Left lung (tissue), 1 donor: ENCODE data around the genes TES and MET.

DNA sequence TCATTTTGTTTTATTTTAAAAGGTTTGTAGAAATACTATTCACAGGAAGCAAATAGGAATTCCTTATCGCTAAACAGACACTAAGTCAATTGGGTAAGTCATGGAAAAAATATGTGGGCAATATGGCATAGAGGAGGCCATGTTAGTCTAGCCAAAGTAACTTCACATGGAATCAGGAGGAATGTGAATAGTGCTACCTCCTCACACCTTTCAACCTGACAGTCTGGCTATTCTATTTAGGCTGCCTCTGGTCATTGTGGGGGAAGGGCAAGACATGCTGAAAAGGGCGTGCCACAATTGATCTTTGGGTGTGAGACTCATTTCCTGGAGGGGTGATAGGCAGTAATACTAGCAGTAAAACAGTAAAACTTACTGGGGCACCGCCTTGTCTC lies 88.9 kb downstream of the TMEM168 start:
- PRO-cap, result no peak

DNA sequence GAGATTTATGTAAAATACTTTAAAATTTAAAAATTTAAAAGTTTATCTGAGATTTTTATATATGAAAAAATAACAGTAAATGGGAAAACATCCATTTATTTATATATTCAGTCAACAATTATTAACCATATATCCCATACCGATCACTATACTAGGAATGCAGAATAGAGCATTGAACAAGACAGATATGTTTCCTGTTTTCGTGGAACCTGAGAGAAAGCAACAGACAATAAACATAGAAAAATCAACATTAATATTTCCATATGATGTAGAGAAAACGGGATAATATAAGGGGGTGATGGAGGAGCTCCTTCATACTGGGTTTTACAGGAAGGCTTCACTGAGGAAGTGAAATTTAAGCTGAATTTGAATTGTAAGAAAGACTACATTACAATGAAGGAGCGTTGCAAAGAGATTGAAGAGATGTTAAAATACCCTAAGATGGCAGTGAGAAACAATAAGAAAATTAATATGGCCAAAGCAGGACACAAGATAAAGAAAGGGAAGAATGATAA lies 17.4 kb upstream of the FOXP2 start:
- PRO-cap, result no peak

DNA sequence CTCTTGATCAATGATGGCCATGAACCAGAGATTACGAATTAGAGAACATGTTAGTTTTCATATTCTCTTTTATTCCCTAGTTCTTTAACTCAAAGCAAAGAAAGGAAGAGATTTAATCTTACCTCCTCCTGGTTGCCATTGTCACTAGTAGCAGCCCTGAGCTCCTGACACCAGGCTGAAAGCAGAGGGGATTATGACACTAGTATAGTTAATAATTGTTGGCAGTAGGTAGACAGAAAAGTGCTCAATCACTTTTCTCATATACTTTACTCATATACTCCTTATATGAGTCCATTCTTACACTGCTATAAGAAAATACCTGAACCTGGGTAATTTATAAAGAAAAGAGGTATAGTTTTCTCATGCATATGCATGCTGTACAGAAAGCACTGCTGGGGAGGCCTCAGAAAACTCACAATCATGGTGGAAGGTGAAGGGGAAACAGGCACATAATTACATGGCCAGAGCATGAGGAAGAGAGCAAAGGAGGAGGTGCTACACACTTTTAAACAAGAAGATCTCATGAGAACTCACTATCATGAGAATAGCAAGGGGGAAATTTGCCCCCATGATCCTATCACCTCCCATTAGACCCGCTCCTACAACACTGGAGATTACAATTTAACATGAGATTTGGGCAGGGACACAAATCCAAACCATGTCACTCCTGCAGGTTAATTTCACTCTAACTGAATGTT lies 39.5 kb downstream of the MDFIC start:
- PRO-cap, result no peak

DNA sequence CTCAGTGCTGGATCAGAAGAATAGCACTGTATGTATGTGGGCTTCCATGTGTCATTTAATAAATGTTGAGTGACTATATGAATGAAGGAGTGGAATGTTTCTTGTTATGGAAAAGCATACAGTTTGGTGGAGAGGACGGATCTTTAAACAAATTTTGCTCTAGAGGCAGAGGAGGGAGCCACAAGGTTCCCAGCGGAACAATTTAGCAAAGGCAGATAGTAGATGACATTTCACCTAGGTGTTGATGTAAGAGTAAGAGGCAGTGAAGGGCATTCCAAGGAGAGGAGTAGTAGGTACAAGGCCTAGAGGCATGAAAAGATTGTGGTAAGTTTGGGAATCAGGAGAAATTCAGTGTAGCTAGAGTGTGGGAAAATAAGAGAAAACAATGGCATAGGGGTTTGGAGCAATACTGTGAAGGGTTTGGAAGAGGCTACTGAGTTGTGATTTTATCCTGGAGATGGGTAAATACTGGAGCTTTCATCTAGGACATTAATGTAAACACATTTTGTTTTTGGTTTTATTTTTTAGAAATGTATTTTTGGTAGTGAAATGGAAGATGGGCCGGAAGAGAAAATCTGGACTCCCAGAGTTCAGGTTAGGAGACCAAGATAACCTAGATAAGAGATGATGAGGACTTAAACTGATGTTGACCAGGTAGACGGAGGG lies 43.1 kb downstream of the MDFIC start:
- PRO-cap, result no peak

- PRO-cap, result unidirectional peak, minus-strand start at chr7:115229855
Observed at GRCh38 chr7:115229190-115230000, 307.5 kb downstream of the MDFIC start.

GRCh38 chr7:116210241-116210817 lies at the start of gene TES:
TSS of gene TES (plus strand) at chr7:116210539.
- PRO-cap, result bidirectional peak, plus-strand start at chr7:116210549, minus-strand start at chr7:116210407

DNA sequence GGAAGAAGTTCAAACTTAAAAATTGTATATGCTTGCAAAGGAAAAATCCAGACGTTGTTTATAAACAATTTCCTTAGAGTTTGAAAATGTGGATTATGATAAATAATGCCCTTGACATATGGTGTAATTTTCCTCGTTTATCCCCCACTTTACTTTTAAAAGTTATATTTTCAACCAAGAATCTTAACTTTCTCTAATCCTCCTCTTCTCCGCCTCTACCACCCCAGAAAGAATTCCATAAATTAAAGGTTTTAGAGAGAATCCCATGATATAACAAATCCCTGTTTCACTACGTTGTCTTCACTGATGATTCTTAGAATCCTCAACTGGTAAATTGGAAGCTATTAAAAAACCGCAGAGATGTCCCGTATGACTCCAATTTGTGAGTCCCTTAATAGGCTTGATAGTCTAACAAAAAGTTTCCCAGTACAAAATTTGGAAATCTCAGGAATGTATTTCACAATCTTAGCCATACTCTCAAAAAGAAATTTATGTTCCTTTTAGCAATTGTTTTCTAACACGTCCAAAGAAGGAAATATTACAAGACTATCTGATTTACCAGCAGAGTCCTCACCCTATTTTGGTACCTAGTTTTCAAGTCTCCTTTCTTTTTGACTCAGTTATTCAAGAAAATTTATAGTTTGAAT lies 2.4 kb downstream of the TES start:
- PRO-cap, result no peak

DNA sequence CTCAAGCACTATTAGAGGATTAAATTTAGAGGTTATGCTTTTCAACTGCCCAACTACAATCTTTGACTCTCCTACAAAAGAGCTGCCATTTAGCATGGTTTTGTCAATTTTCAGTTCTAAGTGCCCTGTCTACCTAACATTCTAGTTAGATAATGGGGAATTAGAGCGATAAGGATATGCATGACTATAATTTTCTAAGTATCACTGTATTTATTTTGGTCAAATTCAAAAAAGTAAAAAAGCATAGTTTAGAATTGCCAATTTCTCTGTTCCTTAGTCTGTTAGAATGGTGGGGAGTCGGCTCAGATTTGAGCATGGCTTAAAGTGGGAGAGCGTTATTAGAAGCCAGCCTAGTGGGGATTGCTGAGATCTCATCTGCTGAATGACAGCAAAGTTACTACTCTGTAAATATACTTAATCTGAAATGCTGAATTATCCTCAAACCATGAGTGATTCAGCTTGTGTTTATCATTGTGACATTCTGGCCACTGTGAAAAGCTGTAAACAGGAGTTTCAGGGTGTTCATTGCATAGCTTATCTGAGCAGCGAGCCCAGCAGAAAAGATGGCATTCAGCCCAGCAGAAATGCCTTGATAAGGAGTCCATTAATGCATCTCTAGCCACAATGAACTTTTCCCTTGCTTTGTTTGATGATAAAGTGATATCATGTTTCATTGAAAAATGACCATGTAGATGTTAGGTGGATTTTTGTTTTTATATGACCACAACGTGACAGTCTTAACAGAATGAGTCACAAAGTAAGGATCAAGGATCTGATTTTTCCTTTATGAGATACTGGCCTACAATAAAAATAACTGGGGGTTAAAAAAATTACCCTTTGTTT lies 7.6 kb downstream of the TES start:
- PRO-cap, result no peak

DNA sequence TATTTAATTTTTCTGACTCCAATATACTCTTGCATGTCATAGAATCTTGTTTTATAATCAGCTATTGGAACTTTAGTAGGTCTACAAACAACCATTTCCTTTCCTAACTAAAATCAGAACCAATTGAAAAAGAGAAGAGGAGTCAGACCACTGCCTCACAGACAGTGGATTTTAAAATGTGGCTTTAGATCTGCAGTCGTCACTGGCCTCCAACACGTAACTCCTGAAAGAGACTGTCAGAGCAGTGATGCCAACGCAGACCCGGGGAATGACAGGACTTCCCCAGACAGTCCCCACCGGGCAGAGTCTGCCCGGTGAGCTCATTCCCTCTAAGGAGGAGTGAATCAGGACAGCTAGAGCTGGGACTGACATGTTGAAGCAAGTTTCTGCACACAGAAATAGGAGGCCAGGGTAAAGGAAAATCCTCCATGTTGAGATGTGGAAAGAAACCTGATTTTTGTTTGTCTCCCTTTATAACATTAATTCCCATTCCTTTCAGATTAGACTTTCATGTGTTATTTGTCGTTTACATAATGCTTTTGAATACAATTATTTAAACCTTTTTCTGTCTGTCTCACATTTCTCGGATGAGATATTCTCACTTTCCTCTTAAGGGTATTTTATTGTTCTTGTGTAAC lies 105.0 kb downstream of the TES start:
- PRO-cap, result no peak

- PRO-cap, result no peak
Observed at GRCh38 chr7:116408594-116408921, 91.0 kb upstream of the CAV2 start.

GRCh38 chr7:116501302-116501905 lies 1.9 kb downstream of the CAV2 start:
- PRO-cap, result no peak

DNA sequence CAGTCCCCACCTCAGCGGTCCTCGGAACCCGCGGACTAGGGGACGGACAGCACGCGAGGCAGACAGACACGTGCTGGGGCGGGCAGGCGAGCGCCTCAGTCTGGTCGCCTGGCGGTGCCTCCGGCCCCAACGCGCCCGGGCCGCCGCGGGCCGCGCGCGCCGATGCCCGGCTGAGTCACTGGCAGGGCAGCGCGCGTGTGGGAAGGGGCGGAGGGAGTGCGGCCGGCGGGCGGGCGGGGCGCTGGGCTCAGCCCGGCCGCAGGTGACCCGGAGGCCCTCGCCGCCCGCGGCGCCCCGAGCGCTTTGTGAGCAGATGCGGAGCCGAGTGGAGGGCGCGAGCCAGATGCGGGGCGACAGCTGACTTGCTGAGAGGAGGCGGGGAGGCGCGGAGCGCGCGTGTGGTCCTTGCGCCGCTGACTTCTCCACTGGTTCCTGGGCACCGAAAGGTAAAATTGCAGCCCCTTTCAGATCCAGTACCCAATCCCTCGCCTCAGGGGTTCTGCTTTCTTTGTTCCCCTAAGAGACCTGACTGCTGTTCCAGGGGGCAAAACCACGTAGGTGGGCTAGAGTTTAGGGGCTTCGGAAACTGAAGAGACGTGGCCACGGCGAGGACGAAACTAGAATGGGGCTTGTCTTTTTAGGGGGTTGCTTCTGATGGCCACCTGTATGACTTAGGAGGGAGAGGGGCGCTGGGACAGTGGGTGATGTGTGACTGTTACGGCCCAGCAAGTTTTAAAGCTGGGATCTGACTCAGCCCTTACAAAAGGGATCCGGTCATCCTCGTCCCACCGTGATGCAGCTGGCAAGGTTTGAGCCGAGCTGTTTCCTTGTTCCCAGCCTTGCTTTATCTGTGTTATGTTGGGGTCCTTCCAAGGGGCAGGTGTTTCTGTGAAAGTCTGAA lies at the start of gene MET:
TSS of gene MET (plus strand) at position 65 of the 901 bp plus-strand sequence.
- PRO-cap, result bidirectional peak, plus-strand start at position 65 of the sequence, minus-strand start at position 164 of the sequence

DNA sequence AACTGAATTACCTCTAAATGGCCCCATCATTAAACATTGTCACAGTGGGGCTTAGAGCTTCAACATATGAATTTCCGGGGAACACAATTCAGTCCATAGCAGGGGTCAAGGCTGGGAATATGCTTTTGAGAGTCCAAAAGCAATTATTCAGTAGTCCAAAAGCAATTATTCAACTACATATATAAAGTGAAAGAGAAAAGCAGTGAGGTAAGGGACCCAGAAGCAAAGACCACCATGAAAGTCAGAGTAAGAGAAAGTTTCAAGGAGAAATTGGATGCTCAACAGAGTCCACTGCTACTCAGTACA lies 76.2 kb upstream of the CAPZA2 start:
- PRO-cap, result no peak

DNA sequence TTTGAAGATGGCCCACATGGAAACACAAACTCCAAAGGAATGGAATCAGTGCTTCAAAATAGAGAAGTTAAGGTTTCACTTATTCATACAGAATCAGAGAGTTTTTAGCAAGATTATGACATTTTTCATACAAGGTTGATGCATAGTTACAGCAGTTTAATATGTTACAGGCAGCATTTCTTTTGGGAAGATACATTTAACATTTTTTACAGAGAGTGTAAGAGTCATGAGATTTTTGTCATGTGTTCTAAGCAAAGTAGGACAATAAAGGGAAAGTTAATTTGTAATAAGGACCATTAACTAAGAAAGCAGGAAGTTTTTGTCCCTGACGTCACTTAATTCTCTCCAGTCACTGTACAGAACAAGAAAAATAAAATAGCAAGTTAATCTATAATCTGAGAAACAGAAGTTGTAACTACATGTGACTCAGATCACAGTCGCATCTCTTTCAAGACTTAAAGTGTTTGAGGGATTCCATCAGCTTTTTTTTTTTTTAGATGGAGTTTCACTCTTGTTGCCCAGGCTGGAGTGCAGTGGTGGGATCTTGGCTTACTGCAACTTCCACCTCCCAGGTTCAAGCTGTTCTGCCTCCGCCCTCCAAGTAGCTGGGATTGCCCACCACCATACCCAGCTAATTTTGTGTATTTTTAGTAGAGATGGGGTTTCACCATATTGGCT lies 49.5 kb upstream of the CAPZA2 start:
- PRO-cap, result no peak

GRCh38 chr7:116813422-116813610 lies 49.1 kb upstream of the CAPZA2 start:
- PRO-cap, result no peak

DNA sequence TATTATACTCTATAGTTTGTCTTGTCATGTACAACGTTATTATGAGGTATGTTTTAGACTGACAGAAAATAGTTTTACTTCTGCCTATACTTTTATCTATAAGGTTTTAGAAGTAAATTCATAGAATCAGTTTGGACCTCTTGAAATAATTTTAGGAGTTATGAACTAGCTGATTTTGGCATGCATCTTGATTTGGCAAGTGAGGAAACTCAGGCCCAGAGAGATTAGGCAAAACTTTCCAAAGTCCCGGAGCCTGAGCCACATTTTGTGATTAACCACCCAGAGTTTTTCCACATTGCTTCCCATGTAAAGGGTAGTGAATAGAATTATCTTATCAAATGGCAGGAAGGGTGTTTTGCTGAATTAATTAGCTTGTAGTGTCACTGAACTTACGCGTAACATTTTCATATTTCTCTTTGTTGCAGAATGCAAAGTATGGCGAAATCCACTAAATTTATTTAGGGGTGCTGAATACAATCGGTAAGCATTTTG lies 176.1 kb downstream of the ST7 start:
- PRO-cap, result no peak

DNA sequence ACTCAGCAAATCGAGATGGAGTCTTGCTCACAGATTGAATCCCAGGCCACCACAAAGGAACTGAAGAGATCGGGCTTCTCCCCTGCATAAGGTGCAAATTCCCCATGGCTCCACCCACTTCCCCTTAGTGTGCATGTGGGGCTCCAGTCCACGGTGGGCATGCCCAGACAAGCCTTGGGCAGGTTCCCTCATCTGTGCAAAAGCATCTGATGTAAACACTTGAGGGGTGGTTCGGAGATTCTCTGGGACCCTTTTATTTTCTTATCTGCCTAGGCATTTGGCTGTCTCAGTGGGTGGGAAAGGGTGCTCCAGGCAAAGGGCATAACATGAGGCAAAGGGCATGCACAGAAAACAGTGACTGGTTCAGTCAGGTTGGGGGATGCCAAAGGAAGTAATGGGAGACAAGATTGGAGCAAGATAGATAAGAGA lies 150.7 kb downstream of the CFTR start:
- PRO-cap, result no peak

DNA sequence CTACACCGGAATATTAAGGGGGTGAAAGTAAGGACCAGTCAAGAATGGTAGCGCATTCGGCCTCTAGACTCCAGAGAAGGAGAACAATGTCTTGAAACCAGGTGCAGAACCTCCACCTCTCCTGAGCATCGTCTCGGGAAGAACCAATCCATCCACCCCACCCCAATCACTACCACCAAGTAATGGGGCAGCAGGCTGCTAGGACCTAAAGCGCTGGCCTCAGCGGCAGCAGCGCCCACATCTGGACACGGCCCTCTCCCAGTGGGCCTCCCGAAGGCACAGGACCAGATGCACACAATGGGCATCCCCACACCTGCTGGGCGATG lies 740 bp downstream of the CTTNBP2 start:
- PRO-cap, result no peak

DNA sequence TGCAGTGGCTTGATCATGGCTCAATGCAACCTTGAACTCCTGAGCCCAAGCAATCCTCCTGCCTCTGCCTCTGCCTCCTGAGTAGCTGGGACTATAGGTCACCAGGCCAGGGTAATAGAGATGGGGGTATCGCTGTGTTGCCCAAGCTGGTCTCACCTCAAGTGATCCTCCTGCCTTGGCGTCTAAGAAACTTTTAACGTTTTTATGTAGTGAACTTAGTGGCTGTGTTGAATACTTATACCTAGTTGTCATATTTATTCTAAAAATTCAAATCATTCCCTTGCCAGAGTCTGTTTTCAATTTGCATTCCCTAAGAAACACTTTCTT lies 1.3 kb downstream of the LSM8 start:
- PRO-cap, result no peak

DNA sequence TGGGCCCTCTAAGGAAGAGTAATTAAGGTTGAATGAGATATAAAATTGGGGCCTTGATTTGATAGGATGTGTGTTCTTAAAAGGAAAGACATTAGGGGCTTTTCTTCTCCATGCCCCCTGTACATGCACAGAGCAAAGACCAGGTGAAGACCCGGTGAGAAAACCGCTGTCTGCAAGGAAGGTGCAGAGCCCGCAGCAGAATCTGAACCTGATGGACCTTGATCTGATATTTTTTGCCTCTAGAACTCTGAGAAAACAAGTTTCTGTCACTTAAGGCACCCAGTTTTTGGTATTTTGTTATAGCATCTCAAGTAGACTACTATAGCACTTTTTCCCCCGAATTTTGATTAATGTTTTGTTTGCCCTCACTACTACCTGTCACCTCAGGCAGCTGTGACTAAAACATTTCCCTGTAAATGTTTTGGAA lies 577.0 kb upstream of the KCND2 start:
- PRO-cap, result no peak